AG04449 (cell line): ENCODE measurements around a stretch of chr13.

DNA sequence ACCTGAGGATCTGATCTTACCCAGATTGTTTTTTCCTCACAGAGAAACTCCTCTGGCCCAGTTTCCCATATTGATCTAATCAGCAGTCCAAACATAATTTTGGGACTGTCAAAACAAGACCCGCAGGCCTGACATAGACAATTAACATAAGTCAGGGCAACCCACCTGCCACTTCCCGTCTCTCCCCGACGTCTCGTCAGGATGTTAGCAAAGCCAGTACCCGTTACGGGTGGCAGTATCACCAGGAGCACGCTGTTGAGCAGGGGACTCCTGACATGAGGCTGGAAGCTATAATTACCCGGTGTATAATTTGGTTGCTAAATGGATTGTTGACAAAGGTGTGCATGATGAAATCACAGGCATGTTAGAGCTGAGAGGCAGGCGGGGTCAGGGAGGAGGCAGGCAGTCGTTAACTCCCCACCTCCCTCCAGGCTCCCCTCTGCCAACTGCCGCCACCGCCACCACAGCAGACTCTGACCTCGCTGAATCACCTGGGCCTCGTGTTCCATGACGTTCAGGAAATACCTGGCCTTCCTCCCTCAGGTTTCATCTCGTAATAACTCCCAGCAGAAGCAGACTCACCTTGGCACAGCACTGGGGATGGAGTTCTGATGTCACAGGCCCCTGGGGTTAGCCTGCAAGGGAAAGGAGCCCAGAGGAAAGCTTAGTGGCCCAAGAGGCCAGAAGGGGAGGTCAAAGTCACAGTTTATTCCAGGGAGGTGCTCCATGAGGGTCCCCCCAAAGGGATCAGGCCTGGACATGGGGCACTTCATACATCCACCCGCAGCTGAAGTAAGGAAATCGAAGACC, 198.5 kb downstream of the KATNAL1 start:
- RRBS: no CpG with 5 or more reads among the region's 19 CpGs

DNA sequence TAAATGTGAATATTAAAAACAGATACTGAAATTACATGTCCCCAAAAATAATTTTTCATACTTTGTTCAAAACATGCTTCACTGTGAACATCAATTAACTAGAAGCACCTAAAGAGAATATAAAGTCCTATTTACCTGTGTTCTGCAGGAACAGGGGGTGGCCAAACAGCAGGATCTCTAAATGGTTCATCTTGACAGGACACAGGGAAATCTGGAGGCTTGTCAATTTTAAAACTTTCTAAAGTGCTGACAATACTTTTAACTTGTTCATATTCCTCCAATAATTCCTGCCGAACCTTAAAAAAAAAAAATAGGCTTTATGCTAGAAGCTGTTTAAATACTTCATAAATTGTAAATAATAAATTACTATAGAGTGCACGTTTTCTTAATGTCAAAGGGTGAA, 27.4 kb downstream of the KATNAL1 start:
- RRBS: no CpG with 5 or more reads among the region's 2 CpGs

- RRBS: no CpG with 5 or more reads among the region's 15 CpGs
Observed at GRCh38 chr13:30421118-30421502, 1.2 kb upstream of the UBE2L5 start.

DNA sequence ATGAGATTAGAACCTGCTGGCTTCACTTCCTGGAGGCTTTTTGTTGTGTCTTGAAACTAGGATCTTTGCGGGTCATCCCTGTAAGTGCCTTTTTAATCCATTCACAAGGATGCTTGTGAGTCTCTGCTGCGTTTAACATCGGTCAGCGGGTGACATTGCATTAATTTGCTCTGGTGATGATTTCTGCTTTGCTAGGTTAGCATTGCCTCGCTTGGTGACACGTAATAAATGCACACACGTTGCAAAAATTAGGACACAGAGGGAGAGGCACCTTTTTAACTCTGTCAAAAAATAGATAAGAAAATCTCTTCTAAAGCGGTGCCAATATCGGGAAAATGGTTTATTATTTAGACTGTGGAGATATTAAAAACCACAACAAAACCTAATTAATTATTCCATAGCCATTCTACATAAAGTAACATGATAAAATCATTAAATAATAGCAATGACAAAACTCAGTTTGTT, 337 bp downstream of the UBE2L5 start:
- RRBS: no CpG with 5 or more reads among the region's 9 CpGs

DNA sequence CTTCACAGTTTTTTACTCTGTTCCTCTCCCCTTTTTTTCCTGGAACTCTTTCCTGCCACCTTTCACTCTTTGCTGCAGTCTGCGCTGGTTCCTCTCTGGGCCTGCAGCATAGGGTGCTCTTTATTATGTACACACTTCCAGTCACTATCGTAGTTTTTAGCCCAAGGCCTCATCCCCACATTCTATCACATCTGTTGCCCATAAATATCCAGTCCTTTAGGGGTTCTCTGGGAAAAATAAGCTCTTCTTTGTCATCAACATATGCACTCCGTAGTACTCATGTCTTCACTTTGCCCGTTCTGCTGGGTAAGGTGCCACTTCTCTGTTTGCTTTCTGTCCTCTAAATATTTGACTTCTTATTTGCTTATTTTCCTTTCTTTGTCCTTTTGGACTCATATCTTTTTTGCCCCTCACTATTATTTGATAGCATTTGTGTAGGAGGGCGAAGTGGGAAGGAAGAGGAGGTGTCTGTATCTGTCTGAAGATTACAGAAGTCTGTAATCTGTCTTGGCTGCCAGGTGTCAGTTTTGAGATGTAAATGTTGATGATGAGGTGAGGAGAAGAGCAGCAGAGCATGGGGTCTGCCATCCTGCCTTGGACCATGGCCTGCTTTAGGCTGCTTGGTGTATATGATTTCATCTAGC, 30.7 kb downstream of the USPL1 start:
- RRBS: no CpG with 5 or more reads among the region's 5 CpGs

GRCh38 chr13:30737842-30738493, 2.6 kb downstream of the ALOX5AP start:
- RRBS: no CpG with 5 or more reads among the region's 2 CpGs

GRCh38 chr13:30744216-30744898, 9.0 kb downstream of the ALOX5AP start:
- RRBS: no CpG with 5 or more reads among the region's 8 CpGs

GRCh38 chr13:30855439-30855766, 50.7 kb upstream of the MEDAG start:
- RRBS: no CpG with 5 or more reads among the region's 4 CpGs

DNA sequence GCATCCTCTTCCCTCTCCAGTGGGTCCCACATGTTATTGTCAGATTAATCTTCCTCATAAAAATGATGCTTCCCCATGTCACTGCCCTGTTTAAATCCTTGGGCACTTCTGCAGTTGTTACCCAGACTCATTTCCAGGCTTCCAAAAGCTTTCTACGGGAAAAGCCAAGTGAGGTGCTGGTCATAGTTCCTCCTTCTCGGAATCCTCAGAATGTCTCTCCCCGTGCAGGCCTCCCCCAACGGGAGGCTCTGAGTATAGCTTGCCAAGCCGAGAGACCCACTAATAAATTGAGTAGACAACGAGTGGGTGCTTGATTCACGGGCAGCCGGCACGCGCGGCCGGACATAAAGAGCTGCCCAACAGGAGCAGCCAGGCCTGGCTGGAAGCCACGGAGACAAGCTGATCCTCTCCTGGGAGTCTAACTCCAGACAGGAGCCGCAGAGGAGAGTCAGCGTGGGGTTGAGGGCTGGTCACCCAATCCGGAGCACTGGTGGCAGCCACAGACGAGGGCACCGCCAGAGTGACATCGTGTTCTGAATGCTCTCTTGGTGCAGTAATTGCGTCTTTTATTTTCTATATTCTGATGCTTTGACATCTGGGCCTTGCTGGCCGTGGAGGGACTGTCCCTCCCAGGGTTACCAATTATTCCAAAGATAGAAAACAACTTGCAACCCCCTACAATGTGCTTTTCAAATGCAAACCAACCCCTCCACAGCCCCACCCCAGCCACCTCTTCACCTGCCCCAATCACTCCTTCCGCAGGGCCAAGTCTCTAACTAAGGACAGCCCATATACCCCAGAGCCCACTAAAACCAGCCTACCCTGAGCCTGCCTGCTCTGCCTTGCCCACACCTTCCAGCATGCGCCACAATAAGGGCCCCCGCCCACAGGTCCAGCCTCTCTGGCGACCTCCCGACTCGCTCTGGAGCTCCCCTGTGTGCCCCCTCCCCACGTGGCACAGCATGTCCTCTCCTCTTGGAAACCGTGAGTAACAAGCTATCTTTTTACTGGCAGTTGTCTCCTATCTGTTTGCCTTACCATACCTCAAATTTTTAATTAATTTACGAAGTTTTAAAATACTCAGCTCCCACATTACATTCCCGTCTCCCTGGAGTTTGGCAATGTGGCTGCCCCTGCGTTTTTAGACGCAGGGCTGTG, 43.1 kb upstream of the MEDAG start:
- RRBS: no CpG with 5 or more reads among the region's 33 CpGs

DNA sequence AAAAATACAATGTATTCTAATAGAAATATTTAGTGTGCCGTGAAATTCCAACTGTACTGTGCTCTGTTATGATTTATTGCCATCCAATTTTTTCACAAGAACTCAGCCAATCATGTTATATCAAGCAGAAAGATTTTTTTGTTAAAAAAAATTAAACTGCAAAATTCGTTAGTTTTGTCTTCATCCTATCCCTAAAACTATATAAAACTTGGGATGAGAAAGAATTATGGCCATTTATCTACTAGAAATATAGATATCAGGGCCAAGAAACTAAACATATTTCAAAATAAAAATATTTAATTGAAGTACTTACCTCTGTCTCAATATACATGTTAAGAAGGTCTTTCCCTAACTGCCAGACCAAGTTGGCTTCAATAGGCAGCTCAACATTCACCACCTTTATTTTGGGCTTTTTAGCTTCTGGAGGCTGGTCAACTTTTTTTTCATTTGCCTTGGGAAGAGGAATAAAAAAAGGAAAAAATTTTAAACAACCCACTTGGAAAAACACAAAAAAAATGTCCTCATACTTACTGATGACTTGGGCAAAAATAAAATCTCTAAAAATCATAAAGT, 20.8 kb downstream of the HSPH1 start:
- RRBS: no CpG with 5 or more reads among the region's 2 CpGs

- RRBS: 86% methylated on average over 8 of the region's 38 CpGs
Observed at GRCh38 chr13:31952757-31953425, 78.7 kb upstream of the FRY start.

- RRBS: no CpG with 5 or more reads among the region's 6 CpGs
Observed at GRCh38 chr13:32175286-32175824, 139.8 kb downstream of the ZAR1L start.

GRCh38 chr13:32409526-32410378, 18.2 kb downstream of the N4BP2L1 start:
- RRBS: no CpG with 5 or more reads among the region's 26 CpGs

DNA sequence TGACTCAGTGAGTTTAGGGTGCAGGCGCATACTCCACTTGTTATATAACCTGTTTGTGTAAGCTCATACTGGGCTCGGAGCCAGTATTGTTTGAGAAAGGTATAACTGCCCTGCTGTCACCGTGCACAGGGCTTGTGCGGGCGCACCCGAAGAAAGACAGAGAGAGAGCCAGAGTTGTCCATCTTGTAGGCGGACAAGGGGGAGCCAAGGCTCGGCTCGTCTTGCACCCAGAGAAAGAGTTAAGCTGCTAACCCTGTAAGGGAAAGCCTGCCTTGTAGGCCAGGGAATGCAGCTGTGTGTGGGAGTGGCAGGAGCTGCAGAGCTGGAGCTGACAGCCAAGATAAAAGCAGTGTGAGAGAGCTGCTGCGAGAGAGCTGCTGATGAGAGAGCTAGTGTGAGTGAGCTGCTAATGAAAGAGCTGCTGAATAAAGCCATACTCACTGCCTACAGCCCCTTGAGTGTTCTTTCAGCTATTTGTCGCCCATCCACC, 43.5 kb upstream of the N4BP2L1 start:
- RRBS: no CpG with 5 or more reads among the region's 11 CpGs

DNA sequence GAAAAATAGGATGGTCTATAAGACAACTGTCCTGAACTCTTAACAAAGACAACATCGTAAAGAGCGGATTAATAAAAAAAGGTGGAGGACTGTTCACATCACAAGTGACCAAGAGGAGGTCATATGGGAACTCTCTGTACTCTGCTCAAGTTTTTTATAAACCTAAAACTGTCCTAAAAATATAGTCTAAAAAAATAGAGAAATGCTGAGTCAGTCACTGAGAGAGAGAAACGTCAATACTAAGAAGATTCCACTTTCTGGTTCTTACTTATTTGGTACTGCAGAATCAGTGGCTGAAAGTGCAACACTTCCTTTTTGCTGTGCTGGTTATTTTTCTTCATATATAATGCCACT, 44.1 kb upstream of the N4BP2L1 start:
- RRBS: no CpG with 5 or more reads among the region's 3 CpGs

GRCh38 chr13:32774683-32775403, 188.6 kb downstream of the PDS5B start:
- RRBS: no CpG with 5 or more reads among the region's 8 CpGs

DNA sequence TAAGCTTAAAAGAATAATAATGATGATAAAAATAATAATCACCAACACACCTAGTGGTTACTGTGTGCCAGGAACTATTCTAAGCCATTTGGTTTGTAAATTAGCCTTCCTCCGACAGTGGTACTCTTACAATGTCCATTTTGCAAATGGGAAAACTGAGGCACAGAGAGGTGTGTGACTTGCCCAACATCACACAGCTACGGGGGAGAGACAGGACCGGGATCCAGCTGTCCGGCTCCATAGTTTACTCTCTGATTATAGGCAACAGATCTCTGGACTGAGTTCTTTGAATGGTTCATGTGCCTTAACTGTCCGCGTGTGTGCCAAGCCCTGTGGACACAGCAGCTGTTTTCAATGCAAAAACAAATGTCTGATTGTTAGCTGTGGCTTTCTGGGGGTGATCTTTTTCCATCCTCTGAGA, 94.0 kb downstream of the KL start:
- RRBS: no CpG with 5 or more reads among the region's 6 CpGs

DNA sequence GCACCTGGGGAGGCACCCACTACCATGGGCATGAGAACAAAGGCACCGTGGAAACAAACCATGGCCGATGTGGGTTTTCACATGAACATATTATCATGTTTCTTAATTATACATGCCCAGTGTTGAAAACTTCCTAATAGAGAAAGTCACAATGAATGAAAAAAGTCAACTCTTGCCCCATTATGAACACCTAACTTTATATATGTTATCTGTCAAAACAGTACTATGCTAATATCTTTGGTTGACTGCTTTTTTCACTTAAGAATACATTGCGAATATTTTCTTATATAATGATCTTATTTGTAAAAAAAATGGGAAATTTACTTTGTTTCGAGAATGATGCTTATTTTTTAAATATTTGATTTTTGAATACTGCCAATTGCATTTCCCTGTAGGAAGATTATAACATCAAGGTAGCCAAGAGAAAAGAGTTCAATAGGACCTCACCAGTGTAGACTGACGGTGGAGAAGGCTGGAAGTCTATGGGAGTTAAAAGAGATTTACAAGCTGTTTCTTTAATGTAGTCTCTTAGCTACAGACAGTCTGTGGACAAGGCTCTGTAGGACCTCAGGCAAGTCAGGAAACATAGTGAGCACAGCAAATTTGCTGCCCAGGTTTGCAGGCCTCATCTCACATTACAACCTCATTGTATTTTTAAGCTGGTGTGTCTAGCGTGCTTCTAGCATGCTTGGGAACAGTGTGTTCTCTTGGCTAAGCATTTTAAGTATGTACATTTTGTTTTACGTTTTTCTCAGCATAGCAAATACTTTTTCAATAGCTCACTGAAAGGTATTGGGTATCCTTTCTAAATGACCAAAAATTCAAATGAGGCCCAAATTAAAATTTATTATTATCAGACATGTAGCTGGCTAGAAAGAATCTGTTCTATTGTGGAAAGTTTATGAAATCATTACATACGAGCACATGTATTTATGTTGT, 113.4 kb downstream of the STARD13 start:
- RRBS: no CpG with 5 or more reads among the region's 8 CpGs

DNA sequence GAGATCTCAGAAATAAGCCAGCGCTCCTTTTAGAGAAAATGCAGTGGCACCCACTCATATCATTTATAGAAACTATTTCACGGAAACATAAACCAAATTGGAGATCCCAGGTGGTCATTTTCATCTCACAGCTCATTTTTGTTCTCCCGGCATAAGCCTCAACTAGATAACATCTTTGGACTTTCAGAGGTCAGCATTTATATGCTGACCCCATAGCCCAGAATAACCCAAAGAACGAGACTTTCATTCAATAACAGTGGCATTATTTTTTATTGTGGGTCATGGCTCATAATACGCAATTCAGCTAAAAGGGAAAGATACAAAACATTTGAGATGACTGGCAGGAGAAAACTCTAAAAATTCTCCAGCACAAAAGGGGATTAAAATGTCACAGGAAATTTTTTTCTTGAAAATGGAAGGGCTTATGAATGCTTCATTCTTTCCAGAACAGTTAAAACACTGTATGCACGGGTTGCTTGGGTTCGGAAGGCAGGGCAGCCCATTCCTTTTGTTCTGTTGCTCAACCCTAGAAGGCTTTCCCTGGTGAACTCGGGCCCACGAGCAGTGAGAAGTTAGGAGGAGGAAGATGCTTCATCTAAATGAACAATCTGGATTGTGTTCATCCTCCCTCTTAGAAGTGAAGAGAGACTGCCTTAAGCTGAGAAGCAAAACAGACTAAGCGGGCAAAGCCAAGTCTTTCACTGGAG, 24.0 kb downstream of the STARD13 start:
- RRBS: no CpG with 5 or more reads among the region's 10 CpGs

DNA sequence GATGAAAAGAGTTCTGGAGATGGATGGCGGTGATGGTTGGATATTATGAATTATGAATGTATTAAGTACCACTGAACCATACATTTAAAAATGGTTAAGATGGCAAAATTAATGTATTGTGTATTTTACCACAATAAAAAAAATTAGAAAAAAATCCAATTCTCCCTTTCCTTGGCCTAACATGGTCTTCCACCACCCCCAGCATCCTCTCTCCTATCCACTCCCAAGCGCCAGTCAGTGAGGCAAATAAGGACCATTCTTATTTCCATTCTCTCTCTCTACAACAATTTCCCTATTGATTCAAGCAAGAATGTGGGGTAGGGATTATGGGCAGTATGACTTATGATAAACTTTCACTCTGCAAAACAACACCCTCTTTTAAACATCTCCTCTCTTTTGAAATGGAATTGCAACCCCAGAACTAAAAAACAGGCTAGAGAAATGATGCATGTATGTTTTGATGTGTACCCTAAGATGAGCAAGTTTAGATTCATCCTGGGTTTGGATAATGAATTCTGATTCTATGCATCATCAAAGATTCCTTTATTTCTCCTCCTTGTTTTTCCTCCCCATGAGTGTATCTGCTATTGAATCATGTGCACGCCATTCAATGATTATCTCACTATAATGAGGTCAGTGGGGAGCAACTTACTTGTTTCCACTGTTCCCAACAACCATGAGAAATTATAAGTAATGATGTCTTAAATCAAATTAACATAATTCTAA, 3.5 kb downstream of the STARD13 start:
- RRBS: no CpG with 5 or more reads among the region's 3 CpGs